Anterior vena cava (tissue), 1 donor: ENCODE measurements around a stretch of chr3.

DNA sequence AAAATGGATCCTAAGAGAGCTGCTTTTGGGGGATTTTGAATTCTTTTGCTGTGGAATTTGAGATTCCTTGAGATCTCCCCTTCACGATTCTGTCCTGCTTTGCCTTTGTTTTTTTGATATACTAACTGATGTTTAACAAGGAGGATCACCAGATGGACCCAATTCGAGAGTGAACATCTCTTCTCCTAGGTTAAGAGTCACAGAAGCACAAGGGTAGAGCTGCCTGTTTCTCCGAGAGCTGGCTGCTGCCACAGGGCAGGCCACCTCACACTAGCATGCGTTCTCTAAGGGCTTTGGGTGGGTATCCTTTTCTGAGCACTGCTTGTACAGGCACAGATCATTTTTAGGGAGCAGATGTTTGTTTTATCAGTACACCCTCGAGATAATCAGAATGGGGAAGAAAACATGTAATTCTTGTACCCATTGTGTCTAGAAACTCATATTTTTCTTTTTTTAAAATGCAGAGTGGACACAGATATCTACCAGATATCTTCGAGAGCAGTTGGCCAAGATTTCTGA, 47.3 kb downstream of the GPR171 start:
- PRO-cap = no peak

- PRO-cap = no peak
Observed at GRCh38 chr3:151183354-151183836, 19.6 kb downstream of the GPR171 start.

- PRO-cap = no peak
Observed at GRCh38 chr3:151328371-151329150, 788 bp downstream of the P2RY13 start.

DNA sequence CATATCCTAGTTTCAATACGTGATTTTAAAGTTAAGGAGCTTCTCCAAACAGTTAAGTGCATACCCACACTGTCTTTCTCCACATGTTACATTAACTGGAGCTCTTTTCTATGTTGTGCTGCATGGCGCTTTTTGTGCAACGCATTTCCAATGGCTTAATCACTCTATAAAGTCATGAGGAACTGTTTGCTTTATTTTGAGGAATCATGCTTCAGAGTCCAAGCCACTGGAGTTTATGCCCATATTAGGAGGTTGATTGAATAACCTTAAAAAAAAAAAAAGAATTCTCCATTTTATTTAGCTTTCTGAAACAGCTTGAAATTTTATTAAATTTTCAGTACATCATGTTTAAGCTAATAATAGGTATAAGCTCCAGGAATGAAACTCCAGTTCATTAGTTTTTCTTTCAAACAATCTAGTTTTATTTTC, 109.4 kb upstream of the MBNL1 start:
- PRO-cap = unidirectional peak, minus-strand start at position 81 of the sequence

- PRO-cap = no peak
Observed at GRCh38 chr3:152201023-152201557, 67.6 kb upstream of the MBNL1 start.

DNA sequence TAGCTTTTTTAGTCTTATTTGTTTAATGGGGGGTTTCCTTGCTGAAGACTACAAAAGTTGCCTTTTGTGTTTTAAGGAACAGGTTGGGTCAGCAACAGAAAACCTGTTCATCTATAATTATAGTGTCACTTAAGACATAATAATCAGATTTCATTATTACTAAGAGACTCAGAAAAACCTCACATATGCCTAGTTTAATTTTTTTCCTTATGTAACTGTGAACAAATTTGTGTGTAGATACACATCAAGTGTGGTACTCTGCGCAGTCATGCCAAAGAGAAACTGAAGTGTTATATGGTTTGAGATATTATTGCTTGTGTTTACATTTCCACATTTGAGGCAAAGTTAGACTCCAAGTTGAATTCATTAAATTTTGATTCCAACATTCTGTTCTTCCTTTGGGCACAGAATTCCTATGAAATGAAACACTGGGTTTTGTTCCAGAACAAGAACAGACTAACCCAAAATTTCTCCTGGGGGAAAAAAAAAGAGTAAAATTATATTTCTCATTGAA, 2.2 kb downstream of the MBNL1 start:
- PRO-cap = no peak

- PRO-cap = unidirectional peak, minus-strand start at chr3:152273066
Observed at GRCh38 chr3:152272611-152273404, 4.1 kb downstream of the MBNL1 start.

GRCh38 chr3:152315470-152315964, 46.8 kb downstream of the MBNL1 start:
- PRO-cap = no peak

GRCh38 chr3:153506544-153507181, 344.6 kb downstream of the RAP2B start:
- PRO-cap = no peak

GRCh38 chr3:153552880-153553122, 390.8 kb downstream of the RAP2B start:
- PRO-cap = no peak

DNA sequence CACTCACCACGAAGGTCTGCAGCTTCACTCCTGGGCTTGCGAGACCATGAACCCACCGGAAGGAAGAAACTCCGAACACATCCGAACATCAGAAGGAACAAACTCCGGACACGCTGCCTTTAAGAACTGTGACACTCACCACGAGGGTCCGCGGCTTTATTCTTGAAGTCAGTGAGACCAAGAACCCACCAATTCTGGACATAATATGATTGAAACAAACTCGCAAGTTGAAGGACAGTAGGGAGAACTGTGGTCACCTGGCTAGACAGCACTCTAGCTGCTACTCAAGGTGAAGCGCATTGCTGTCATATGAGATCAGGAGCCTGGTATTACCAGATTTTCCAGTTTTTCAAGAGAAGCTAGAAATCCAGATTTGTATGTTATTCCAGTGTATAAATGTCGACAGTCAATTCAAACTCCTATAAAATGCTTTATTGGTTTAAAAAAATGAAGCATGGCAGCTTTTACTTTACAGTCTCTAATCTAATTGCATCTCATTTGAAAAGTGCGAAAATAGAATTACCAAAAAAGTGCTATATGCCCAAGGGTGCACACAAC, 31.8 kb upstream of the ARHGEF26 start:
- PRO-cap = no peak

GRCh38 chr3:154120875-154121130, 387 bp upstream of the ARHGEF26 start:
- PRO-cap = no peak

DNA sequence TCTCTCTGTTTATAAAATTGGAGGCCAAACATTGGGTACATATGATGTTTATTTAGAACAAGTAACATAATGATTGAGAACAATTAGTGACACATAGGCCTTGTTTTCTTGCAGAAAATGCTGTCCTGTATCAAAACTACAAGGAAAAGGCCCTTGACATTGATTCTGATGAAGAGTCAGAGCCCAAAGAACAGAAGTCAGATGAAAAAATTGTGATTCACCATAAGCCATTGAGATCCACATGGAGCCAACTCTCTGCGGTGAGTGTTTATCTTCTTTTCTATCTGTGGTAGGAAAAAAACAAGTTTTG, 8.2 kb downstream of the ARHGEF26 start:
- PRO-cap = no peak

DNA sequence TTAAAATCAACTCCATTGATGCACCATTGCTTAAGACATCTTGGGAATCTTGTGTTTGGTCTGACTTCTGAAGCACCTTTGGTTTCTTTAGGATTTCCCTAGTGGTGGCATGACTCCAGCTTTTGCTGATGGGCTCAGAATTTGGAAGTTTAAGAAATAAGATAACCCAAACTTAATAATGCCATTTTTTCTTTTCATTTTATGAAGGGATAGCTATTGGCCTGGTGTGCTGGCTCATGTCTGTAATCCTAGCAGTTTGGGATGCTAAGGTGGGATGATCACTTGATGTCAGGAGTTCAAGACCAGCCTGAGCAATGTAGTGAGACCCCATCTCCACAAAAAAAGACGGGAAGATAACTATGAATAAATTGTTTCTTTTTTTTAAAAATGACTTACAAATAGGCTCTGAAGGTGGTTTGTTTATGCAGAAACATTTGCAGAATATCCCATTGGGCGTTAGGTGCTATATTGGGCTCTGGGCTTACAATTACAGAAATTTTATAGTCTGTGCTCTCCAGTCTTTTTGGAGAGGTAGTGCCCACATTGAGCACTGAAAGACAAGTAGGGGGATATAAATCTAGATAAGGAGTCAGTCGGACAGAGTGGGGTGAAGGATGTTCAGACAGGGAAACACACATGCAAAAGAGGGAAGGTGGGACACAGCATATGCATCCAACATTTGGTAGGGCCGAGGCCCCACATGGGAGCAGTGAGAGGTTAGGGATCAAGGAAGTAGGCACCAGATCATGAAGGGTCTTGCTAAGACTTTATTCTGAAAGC, 92.4 kb downstream of the ARHGEF26 start:
- PRO-cap = no peak

GRCh38 chr3:154888978-154889859, 190.9 kb upstream of the MME start:
- PRO-cap = no peak

DNA sequence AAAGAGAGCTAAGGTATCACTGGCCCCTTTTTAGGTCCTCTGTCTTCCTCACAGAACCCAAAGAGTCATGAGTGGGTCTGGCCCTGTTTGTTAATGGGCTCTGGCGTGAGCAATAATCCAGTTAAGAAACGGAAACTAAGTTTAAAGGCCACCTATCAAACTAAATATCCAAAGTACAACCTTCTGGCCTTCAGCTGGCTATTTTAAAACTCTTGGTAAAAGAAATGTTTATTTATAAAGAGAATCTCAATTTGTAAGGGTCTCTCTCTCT, 71.0 kb upstream of the STRIT1 start:
- PRO-cap = no peak

GRCh38 chr3:155461763-155462381, 168.4 kb upstream of the STRIT1 start:
- PRO-cap = no peak

GRCh38 chr3:155511793-155512063, 218.2 kb upstream of the STRIT1 start:
- PRO-cap = no peak

DNA sequence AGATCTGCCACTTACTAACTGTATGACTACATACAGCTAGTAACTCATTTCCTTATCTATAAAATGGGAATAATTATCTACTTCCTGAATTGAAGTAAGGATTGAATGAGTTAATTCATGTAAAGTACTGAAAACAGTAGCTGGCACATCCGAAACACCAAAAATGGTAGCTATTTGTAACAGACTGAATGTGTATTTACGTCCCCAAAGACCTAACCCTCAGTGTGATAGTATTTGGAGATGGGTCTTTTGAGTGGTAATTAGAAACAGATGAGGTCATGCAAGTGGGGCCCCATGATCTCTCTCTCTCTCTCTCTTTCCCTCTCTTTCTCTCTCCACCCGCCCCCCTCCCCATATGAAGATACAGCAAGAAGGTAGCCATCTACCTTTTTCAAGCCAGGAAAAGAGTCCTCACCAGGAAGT, 146.2 kb downstream of the PLCH1 start:
- PRO-cap = no peak

GRCh38 chr3:155853078-155853730, 1.0 kb downstream of the SLC33A1 start:
- PRO-cap = no peak